Skin of body (tissue), 2 donors: ENCODE measurements around a stretch of chr12.

GRCh38 chr12:114681249-114682011 lies 2.5 kb downstream of the TBX3 start:
- RAMPAGE, long total RNA: no peak

GRCh38 chr12:114682669-114683285 lies 1.2 kb downstream of the TBX3 start:
- RAMPAGE, long total RNA: no peak

DNA sequence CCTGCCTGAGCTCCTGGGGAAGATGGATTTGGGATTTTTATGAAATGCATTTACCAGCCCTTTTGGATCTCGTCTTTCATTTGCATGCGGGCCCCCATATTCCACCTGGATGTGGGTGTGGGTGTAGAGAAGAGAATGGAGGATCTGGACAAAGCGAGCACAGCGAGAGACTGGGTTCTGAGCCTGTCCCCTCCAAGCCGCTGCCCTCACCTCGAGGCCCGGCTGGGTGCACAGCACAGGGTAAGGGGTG lies 1.1 kb upstream of the TBX3 start:
- RAMPAGE, long total RNA: no peak

DNA sequence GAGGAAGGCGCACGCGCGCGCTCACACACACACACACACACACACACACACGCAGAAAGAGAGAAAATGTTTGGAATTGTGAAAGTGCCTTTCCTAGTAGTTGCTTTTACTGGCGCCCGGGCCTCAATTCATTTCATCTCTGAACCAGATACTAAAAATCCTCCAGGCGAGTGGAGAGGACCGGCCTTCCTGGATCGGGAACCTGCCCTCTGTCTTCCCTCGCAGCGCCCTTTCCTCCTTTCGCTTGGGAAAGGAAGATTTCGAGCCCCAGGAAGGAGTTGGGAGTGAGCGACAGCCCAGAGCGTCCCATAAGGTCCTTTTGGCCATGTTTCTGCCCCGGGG lies 7.8 kb upstream of the TBX3 start:
- RAMPAGE, long total RNA: no peak

DNA sequence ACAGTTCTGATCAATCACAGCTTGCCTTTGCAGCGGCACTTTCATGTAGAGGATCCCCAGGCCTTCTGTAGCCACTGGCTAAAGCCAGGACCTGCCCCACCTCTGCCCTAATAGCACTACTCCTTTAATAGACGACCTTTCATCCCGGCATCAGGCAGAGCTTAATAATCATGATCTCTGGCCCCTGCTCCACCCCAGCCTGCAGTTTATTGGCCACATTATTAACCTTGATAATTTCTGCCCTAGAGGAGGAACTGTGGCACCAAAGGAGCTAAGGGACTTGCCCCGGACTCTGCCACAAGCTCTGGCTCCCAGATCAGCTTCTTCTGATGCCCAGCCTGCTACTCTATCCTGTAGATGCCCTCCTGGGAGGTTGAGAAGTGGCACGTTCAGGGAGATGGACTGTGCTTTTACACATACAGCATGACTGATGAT lies 142.3 kb upstream of the TBX3 start:
- RAMPAGE, long total RNA: no peak

- RAMPAGE, long total RNA: no peak
Measured at GRCh38 chr12:114875301-114875619, 191.3 kb upstream of the TBX3 start.

DNA sequence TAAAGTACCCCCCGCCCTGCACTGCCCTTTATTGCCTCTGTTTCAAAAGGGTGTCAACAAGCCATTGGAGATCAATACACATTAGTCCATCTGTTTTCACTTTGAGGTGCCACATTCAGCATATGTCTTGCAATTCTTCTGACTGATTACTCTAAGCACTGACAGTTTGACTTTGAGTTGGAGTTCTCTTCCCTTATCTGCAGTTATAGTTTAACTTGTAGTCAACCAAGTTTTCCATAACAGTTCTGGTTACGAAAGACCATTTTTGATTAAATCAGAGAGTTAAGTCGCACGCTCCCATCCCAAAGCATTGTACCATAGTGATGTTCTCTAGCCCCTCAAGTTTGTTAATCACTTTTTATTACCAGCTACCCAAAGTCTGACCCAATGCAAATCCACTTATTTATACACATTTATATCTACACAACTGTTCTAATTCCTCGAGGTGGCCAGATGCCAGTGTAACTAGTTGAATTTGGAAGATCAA lies 260.8 kb upstream of the TBX3 start:
- RAMPAGE, long total RNA: no peak

DNA sequence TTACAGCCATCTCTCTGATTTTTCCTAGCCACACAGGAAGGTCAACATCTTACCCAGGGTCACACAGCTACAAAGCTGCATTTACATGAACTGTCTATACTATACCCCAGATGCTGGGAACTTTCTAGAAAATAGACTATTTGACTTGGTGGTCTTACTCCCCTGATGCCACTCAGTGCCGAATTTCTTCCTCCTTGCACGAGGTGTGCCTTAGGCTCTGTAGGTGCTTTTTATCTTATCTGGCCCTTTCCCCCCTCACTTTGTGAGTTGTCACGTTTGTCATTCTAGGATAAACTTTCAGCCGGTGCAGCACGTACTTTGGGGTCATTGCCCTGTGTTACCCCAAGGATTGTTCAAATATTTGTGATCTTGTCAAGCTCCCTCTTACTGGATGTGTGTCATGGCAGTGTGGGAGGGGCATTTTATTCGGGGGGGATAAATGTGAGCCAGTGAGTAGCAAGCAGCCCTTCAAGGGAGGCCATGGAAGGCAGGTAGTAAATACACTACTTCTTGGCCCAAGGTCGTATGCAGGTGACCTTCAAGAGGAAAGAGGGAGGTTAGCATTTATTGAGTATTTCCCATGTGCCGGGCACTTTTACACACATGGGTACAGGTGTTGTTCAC lies 410.1 kb upstream of the TBX3 start:
- RAMPAGE, long total RNA: no peak

DNA sequence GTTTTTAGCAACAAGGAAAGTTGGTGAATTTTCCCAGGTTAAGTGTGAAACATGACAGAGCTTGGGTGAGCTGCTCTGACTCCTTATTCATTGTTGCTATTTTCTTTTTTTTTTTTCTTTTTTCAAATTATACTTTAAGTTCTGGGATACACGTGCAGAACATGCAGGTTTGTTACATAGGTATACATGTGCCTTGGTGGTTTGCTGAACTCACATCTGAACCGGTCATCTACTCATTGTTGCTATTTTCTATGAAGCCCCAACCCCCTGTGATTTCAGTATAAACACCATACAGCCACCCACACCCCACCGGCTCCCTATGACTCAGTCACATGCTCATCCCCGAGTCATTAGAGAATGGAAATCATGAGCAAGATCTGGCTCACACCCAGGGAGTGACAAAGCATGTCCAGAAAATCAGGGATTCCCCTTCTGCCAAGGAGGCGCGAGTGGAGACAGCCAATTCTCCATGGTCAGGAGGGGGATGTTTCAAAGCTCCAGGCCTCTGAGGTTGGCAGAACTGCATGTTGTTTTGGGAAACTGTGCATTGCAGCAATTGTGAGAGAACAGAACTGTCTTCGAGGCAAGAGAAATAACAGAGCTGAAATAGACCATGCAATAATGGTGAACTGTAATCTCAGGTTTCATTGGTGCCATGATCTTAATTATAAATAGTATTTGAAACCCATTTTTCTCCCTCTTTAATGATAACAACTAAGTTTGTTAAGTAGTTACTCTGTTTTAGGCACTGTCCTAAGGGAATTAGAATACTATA lies 657.5 kb upstream of the TBX3 start:
- RAMPAGE, long total RNA: no peak

- RAMPAGE, long total RNA: no peak
Measured at GRCh38 chr12:115870303-115870938, 407.1 kb downstream of the MED13L start.

DNA sequence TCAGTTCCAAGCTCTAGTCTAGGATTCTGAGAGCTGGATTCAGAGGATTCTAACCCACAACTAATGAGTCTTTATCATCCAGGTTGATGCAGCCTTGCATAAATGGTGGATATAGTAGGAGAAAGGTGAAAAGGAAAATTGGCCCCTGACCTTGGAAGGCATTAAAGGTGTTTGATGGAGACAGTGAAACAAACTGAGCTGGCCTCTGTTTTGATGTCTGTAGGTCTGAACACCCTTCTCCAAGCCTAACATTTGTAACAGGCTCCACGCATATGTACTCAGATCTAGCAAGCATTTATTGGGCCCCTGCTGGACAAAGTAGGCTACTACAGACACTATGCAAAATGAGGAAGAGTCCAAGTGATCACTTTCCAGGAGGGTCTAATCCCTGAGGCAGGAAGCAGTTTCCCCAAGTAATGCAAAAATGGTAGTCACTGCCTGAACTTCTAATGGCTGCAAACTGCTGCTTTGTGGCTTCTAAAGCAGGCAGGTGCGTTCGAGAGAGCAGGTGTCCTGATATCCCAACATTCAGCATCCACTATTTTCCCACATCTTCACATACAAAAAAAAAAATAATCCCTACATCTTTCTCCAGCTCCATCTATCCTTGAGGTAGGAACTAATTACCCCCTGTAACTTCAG lies 405.8 kb downstream of the MED13L start:
- RAMPAGE, long total RNA: no peak

DNA sequence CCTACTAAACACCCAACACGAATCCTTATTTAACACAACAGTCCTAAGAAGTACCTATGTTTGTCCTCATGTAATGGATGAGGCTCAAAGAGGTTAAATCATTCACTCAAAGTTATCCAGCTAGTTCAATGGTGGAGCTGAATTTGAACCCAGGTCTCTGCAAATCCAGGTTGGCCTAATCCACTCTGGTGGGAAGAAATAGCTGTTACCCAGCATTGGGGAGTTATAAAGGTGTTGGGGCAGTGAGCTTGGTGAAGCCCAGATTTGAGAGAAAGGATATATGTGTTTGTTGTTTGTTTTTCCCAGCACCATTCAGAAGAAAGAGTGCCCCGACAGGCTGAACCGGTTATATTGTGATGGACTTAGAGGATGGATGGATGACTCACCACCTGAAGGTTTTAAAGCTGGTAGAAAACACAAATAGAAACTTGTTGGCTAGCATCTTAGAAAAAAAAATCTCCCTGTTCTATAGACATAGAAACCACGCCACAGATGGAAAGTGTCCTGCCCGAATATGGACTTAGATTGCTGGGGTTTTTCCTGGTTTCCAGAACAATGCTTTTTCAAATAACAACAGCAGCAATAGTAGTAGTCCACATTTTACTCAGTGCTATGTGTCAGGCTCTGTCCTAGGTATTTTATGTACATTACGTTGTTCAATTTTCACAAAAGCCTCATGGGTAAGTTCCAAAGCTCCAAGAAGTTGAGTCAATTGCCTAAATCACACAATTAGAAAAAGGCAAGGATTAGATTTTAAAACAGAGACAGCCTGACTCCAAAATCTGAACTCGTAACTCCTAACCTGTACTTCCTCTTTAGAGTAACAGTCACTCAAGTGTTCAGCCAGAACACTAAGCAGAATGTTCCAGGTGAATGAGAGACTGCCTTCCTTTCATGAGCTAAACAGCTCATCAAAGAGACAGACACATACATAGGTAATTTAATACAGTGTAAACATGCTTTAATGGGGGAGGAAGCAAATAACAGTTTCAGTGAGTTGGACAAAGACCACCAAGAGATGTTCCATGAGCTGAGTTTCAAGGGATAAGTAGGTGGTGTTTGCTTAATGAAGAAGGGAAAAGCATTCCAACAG lies 404.4 kb downstream of the MED13L start:
- RAMPAGE, long total RNA: no peak

DNA sequence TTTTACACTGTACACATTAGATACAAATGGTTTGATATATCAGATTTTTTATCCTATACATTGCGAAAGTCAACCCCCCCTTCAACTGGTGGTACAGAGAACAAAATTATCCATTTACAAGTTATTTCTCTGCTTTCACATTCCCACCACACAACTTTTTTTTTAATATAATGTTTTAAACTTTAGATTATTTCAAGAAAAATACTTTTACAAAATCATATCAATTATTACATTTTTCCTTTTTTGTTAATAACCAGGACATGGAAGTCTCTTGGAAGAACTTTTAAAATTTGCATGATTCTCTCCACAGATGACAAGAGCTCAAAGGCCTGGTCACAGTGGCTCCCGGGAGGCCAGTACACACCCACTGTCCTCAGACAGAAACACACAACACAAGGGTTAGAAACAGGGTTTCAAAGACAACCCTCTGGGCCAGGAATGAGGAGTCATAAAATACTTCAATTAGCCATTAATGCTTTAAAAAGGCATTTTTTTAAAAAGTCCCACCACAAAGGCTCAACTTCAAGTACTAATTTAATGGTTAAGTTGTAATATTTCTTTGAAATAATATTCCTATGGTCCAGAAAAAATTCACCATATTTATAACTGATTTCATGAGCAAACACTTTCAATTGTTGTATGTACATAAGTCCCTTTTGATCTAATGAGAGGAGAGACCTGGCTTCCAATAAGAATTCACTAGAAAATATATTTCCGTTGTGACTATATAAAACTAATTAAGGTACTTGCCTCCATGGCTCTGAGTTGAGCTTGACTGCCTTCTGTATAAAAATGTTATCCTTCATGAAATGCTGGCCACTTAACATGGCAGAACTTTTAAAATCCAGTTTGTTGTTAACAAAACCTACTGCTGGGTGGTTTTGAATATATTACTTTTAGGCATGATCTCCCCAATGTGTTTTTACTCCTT lies 317.6 kb downstream of the MED13L start:
- RAMPAGE, long total RNA: no peak

DNA sequence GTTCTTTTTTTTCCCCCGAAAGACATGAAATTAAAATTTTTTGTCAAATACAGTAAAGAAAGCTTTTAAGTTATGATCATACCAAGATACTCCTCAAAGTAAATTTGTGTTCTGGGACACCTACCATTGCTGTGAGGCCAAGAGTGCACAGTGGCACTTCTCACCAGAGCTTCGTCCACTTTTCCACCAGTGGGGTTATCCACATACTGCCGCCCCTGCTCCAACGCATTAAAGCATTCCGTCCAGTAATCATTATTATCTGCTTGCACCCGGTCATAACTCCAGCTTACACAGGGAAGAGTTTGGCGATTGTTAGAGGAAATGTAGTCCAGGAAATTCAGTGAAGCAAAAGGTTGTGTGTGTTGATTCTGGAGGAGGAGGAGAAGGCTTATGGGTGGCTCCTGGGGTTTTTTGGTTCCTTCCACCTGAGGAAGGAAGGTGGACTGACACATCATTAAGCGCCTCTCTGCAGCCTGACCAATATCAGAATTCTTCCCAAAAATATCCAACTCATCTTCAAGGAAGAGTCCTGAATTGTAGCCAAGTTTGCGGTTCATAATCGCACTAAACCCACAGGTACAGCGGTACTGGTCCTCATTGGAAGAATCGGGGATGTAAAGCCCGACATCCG lies 286.5 kb downstream of the MED13L start:
- RAMPAGE, long total RNA: no peak

- RAMPAGE, long total RNA: no peak
Measured at GRCh38 chr12:116015014-116015338, 262.5 kb downstream of the MED13L start.

- RAMPAGE, long total RNA: no peak
Measured at GRCh38 chr12:116079854-116080457, 197.5 kb downstream of the MED13L start.

DNA sequence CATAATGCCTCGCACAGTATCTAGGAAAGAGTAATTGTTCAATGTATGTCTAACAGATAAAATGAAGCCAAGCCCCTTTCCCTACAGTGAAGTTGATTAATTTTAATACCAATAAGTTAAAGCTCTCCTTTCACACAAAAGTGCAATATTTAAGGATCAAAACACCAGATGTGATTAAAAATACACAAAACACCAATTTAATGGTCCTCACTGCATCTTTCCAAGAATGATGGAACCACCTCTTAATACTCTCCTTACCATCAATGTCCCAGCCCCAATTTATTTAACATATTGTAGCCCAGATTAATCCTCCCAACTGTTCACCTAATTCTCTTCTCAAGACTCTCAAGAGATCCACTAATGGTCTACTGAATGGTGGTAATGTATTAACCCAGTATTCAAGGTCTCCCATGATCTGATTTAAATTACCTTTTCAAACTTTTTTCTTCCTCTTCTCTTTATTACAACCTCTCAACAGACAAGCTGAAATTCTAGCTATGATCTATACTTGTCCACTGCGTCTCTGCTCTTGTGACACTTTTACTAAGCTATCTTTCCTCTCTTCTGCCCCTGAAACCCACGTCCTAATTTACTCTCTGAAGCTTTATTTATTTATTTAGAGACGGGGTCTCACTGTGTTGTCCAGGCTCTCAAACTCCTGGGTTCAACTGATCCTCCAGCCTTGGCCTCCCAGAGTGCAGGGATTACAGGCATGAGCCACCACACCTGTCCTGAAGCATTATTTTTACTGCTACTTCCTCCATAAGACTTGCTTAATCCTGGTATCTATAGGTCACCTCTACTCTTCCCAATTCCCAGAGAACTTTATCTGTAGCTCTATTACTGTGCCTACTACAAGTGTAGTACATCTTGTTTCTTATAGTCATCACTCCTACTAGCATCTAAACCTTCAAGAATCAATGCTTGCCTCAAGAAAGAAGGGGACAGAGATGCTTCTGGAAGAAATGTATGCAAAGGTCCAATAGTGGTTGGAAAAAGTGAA lies 61.6 kb downstream of the MED13L start:
- RAMPAGE, long total RNA: no peak

DNA sequence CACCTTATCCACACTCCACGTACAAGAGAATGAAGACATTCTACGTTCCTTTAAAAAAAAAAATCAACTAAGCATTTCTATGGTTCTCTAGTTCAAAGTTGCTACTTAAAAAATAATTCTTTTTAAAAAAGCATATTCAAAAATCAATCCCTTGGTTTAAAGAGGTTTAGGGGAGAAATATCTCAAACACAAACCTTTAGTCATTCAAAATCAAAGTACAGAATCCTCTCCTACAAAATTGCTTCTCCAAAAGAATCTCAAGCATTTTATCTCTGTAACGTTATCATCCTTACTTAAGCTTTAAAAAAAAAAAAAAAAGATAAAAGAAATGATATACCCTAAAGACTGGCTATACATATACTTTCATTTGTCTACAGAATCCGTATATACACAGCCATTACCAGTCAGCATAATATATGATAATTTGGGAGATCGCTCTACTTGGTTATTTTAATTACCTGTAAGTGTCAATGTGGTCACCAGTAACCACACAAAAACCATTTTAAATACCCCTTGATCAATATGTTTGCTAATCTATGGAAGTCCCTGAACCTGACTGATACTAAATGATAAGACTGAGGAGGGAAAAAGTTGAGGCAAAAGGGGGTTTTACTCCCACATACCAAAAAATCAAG lies 2.7 kb downstream of the MED13L start:
- RAMPAGE, long total RNA: no peak

- RAMPAGE, long total RNA: no peak
Measured at GRCh38 chr12:116318023-116319227, 40.9 kb upstream of the MED13L start.

DNA sequence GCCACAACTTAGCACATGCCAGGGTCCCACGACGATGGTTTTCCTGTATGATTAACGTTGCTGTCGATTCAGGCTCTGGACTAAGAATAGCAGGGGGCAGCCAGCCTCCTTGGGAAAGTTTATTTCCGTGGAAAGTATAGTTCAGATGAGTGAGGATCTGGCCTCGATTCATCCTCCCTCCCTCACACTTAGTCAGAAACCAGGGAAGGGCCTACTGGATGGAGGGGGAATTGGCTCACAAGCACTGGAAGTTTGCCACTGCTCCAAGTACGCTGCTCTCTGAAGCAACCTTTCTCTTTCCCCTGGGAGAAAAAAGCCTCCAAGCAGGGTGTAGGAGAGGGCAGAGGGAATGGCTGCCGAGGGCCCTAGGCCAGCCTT lies 105.7 kb upstream of the MED13L start:
- RAMPAGE, long total RNA: no peak